Adrenal gland (tissue), 7 donors: ENCODE results near the genes KCNJ8 and BCAT1.

DNA sequence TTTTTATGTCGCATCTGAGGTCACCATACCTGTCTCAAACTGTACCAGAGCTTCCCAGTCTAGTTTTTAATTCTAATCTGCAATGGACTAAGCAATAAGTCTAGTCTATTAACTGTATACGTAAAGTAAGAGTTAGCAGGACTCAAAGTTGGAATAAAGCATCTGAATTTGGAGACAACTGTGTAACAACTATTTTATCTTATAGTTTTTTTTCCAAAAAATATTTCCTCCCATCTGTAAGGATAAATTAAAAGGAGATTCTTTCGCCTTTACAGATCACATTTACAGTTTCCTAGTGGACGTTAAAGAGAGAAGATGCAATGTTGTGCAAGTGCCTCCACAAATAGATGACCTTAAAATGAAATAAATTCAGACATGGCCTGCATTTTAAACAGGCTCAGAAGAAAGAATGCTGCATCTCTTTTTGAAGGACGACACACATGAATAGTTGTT is 1.6 kb downstream of the LDHB start:
- PRO-cap, 3 experiments, result peak in 2 of 3 experiments; most common plus-strand start position 385 of the sequence (in 2)
- RAMPAGE, long total RNA, 4 experiments, result no peak in any of the 4 experiments
- RRBS, result no CpG with 5 or more reads among the region's 5 CpGs

GRCh38 chr12:21677651-21678013 is 20.0 kb upstream of the LDHB start:
- PRO-cap, 3 experiments, result no peak in any of the 3 experiments
- RAMPAGE, long total RNA, 4 experiments, result no peak in any of the 4 experiments
- RRBS, result no CpG with 5 or more reads among the region's 4 CpGs

DNA sequence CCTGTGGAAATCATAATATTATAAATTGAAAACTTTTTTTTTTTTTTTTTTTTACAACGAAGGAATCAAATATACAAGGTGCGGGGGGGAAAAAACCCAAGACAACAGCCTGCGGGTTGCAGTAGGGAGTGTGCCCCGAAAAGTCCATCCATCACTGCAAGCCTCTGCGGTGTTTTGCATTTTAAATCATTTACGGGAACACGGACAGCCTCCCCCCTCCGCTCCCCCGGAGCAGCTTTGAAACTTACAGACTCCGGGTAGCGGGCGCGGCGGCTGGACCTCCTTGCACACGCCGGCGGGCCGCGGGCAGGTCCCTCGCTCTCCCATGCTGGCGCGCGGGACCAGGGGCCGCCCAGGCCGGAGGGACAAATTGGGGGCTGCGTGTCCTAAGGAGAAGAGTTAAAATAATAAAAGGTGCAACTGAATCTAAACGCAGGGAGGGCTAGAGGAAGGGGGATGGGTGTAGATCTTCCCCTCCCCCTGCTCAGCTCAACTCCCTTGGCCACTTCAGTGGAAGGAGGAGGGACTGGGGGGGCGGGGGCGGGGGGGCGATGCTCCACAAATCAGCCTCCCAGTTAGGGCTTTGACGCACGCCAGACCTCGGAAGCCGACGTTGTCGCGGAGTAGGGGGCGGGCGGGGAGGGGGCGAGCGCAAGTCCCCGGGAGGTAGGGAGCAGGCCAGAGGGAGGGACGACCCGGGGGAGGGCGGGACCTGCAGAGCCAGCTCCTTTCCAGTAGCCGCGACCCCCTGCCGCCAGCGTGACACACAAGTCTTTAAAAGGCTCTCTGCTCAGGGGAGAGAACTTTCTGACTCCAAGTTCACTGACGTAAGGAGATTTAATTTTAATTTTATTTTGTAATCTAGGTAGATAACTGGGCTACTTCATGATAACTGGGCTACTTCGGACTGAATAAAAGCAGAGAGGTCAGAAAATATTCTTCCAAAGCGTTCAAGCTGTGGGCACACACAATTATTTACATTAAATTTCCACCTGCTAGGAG is at the start of gene KCNJ8:
KCNJ8 (minus strand) TSS at position 409 of the 1,002 bp plus-strand sequence.
- PRO-cap, 3 experiments, result peak in 3 of 3 experiments; most common plus-strand start position 249 of the sequence (in 3); most common minus-strand start position 156 of the sequence (in 2)
- RAMPAGE, long total RNA, 4 experiments, result start-site peak on the plus strand in 2 of 4 experiments, centred at positions 721 to 733 of the sequence, 9 to 14 reads per replicate; start-site peak on the minus strand in 3 of 4 experiments, centred at positions 434 to 469 of the sequence, 62 to 283 reads per replicate
- RRBS, result 5% methylated on average over 18 of the region's 52 CpGs

GRCh38 chr12:21775354-21776021 is 982 bp upstream of the KCNJ8 start:
- PRO-cap, 3 experiments, result peak in 3 of 3 experiments; most common plus-strand start chr12:21775770 (in 1); most common minus-strand start chr12:21775600 (in 3)
- RAMPAGE, long total RNA, 4 experiments, result start-site peak on the minus strand in 1 of 4 experiments, at chr12:21775571-21775612 at its widest, 16 reads per replicate
- RRBS, result no CpG with 5 or more reads among the region's 12 CpGs

- PRO-cap, 3 experiments, result no peak in any of the 3 experiments
- RAMPAGE, long total RNA, 4 experiments, result no peak in any of the 4 experiments
- RRBS, result no CpG with 5 or more reads among the region's 3 CpGs
Observed at GRCh38 chr12:21776080-21776690, 1.7 kb upstream of the KCNJ8 start.

- PRO-cap, 3 experiments, result no peak in any of the 3 experiments
- RAMPAGE, long total RNA, 4 experiments, result no peak in any of the 4 experiments
- RRBS, result no CpG with 5 or more reads among the region's 2 CpGs
Observed at GRCh38 chr12:21814349-21814856, 39.9 kb upstream of the KCNJ8 start.

DNA sequence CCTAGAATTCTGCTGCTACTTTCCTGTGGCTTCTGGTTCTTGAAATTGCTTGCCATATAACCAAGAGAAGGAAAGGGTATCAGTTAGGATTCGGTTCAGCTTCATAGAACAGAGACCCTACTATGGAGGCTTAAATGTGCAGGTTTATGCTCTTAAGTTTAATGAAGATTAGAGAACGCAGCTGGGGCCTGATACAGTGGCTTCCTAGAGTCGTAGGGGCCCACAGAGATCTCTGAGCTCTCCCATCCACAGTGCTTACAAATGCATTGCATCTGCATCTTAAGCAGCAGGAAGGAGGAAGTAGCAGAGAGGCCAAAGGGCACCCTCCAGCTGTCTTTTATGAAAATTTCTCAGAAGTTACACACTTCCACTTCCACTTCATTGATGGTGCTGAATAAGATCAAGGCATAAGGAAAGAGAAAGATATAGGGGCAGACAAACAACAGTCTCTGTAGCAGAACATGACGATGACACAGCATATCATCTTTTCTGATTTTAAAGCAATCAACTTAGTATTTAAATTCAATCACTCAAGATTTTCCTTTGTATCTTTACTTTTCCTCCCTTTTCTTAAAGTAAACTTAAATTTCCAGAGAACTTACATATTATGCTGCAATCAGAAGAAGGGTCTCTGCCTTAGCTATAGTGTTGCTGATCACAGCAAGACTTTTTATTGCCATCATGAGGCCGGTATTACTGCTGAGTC is 51.6 kb upstream of the ABCC9 start:
- PRO-cap, 3 experiments, result no peak in any of the 3 experiments
- RAMPAGE, long total RNA, 4 experiments, result no peak in any of the 4 experiments
- RRBS, result no CpG with 5 or more reads among the region's 5 CpGs

GRCh38 chr12:22043700-22044318 is 2.2 kb upstream of the CMAS start:
- PRO-cap, 3 experiments, result no peak in any of the 3 experiments
- RAMPAGE, long total RNA, 4 experiments, result no peak in any of the 4 experiments
- RRBS, result no CpG with 5 or more reads among the region's 3 CpGs

DNA sequence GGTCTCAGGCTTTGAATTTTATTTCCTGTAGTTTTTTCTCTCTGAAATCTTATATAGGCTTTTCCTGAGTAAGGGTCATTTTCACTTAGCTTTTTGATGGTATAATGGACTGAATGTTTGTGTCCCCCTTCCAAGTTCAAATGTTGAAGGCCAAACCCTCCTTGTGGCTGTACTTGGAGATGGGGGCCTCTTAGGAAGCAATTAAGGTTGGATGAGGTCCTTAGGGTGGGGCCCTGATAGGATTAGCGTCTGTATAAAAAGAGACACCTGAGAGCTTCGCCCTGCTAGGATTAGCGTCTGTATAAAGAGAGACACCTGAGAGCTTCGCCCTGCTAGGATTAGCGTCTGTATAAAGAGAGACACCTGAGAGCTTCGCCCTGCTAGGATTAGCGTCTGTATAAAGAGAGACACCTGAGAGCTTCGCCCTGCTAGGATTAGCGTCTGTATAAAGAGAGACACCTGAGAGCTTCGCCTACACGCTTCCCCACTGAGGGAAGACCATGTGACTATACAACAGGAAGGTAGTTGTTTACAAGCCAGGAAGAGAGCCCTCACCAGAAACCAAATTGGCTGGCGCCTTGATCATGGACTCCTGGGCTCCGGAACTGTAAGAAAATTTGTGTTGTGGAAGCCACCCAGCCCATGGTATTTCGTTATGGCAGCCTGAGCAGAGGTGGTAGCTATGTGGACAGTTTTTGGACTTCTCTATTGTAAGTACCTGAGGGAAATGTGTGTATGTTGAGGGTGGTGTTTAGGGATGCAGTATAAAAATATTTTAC is 74.6 kb downstream of the ETNK1 start:
- PRO-cap, 3 experiments, result no peak in any of the 3 experiments
- RAMPAGE, long total RNA, 4 experiments, result no peak in any of the 4 experiments
- RRBS, result no CpG with 5 or more reads among the region's 14 CpGs

- PRO-cap, 3 experiments, result no peak in any of the 3 experiments
- RAMPAGE, long total RNA, 4 experiments, result no peak in any of the 4 experiments
- RRBS, result no CpG with 5 or more reads among the region's 7 CpGs
Observed at GRCh38 chr12:23617692-23618372, 331.6 kb downstream of the SOX5 start.

- PRO-cap, 3 experiments, result no peak in any of the 3 experiments
- RAMPAGE, long total RNA, 4 experiments, result no peak in any of the 4 experiments
- RRBS, result no CpG with 5 or more reads among the region's 15 CpGs
Observed at GRCh38 chr12:23950556-23951537, 1.4 kb upstream of the SOX5 start.

DNA sequence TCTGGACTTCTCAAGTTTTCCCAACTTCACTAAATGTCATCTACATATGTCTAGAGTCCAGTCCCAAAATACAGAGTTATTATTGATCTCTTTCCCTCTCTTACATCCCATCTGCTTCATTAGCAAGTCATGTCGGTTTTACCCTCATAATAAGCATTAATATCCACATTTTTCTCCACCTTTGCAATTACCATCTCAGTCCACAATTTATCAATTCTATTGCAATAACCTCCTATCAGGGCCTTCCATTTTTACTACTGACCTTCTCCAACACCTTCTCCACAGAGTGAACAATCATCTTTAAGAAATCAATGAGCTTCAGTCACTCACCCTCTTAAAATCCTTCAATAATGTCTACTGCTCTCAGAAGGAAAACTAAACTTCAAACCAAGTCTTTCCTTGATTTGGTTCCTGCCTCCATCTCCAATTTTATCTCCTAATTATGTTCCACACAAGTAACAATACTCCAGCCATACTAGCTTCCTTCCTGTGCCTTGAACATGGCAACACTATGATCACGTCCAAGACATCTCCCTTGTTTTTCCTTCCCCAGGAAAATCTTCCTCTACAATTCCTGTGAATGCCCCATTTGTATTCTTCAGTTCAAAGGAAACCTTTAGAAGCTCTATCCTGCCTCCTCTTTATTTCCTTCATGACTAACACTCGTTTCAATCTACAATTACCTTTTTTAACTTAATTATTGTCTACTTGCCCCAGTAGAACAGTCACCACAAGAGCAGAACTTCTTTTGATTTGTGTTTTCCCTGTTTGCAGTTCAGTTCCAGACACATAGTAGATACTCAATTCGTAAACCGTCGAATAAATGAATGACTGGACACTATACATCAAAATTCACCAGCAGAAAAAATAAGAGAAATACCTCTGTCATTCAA is 151.6 kb upstream of the SOX5 start:
- PRO-cap, 3 experiments, result no peak in any of the 3 experiments
- RAMPAGE, long total RNA, 4 experiments, result no peak in any of the 4 experiments
- RRBS, result no CpG with 5 or more reads among the region's 6 CpGs

DNA sequence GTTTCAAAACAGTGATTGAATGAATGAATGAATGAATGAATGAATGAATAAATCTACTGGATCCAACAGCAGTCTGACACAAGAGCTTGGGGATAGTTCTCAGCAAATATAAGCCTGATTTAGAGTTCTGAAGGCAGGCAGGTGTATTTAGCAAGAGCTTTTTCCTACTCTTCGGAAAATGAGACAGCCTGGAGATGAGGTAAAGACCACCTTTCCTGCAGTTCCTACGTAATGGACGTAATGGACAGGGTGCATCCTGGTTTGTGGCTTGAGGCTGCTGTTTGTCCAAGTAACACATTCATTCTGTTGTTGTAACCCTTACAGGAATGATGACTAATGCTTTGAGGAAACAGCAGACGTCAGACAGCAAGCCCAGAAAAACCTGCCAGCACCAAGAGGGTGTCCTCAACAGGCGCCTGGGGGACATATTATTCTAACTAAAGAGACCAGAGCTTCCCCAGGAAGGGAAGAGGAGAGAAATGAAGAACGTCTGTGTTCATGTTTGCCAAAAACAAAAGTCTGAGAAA is 277.4 kb upstream of the SOX5 start:
- PRO-cap, 3 experiments, result no peak in any of the 3 experiments
- RAMPAGE, long total RNA, 4 experiments, result no peak in any of the 4 experiments
- RRBS, result no CpG with 5 or more reads among the region's 6 CpGs

GRCh38 chr12:24948800-24949663 is at the start of gene BCAT1:
Gene BCAT1 (minus strand): TSS chr12:24949101.
- PRO-cap, 3 experiments, result peak in 3 of 3 experiments; most common plus-strand start chr12:24949139 (in 2); most common minus-strand start chr12:24949053 (in 2)
- RAMPAGE, long total RNA, 4 experiments, result start-site peak on the minus strand in 3 of 4 experiments, at chr12:24949018-24949130 at its widest, 158 to 531 reads per replicate
- RRBS, result 1% methylated on average over 8 of the region's 49 CpGs

DNA sequence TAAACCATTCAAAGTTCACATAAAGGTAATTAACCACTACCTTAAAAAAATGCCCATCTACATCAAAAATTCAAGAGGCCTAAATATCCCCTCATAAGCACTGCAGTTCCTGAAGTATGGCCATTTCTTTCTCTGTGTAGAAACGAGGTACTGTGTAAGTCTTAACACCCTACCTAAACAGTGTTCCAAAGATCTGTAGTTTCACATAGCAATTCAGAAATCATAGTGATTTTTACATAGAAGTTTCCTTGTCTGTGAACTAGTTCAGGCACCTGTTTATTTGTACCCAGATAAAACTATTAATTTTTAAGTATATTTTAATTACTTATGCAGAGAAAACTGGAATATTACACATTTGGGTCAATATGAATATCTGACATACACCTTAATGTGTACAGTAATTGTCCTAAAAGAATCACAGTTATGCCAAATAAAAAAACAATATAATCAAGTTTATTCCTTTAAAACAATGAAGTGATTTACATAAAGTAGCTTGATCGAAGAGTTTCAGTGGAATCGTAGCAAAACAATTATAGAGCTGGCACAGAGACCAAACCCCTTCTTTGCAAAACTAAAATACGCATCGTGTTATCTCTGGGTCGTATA is 11.6 kb downstream of the ETFRF1 start:
- PRO-cap, 3 experiments, result no peak in any of the 3 experiments
- RAMPAGE, long total RNA, 4 experiments, result no peak in any of the 4 experiments
- RRBS, result no CpG with 5 or more reads among the region's 6 CpGs

- PRO-cap, 3 experiments, result no peak in any of the 3 experiments
- RAMPAGE, long total RNA, 4 experiments, result no peak in any of the 4 experiments
- RRBS, result no CpG with 5 or more reads among the region's 8 CpGs
Observed at GRCh38 chr12:25382201-25383044, 131.7 kb upstream of the KRAS start.

DNA sequence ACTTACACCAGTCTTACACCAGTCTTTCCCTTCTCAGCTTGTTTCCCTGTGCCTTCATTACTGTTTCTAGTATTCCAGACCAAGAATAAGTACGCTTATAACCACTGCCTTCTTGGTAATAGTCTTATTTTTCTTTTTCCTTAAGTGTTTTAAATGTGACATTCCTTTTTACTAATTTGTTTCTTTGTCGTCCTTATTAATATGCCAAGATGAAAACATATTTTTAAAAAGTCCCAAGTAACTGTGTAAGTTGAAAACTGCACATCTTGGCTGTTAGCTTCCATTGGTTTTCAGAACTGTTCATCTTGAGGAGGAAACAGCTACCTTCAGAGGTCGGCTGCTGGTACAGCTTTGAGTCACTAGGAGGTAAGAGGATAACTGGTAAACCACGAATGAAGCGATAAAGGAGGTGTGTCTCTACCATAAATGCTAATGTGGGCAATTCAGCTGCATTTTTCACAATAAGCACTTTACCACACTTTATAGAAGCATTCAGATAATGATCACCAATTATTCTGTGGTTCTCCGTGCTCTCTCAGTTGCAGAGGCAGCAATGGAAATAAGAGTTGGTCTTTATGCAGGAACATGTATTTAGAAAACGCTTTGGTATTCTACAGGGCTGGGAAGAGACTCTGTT is 137.4 kb upstream of the KRAS start:
- PRO-cap, 3 experiments, result no peak in any of the 3 experiments
- RAMPAGE, long total RNA, 4 experiments, result no peak in any of the 4 experiments
- RRBS, result no CpG with 5 or more reads among the region's 7 CpGs

DNA sequence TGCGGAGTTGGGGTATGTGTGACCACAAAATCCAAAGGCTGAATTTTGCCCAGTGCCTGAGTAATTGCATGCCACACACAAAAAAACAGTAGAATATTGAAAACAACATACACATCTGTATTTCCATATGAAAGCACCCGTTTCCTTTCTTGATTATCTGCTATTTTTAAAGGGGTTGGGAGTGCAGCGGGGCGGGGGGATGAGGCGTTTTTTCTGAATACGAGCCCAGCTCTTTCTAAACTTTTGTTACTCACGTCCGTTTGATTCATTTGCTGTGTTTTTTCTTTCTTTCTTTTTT is 768 bp upstream of the RASSF8 start:
- PRO-cap, 3 experiments, result peak in 1 of 3 experiments; most common minus-strand start position 215 of the sequence (in 1)
- RAMPAGE, long total RNA, 4 experiments, result no peak in any of the 4 experiments
- RRBS, result no CpG with 5 or more reads among the region's 8 CpGs

DNA sequence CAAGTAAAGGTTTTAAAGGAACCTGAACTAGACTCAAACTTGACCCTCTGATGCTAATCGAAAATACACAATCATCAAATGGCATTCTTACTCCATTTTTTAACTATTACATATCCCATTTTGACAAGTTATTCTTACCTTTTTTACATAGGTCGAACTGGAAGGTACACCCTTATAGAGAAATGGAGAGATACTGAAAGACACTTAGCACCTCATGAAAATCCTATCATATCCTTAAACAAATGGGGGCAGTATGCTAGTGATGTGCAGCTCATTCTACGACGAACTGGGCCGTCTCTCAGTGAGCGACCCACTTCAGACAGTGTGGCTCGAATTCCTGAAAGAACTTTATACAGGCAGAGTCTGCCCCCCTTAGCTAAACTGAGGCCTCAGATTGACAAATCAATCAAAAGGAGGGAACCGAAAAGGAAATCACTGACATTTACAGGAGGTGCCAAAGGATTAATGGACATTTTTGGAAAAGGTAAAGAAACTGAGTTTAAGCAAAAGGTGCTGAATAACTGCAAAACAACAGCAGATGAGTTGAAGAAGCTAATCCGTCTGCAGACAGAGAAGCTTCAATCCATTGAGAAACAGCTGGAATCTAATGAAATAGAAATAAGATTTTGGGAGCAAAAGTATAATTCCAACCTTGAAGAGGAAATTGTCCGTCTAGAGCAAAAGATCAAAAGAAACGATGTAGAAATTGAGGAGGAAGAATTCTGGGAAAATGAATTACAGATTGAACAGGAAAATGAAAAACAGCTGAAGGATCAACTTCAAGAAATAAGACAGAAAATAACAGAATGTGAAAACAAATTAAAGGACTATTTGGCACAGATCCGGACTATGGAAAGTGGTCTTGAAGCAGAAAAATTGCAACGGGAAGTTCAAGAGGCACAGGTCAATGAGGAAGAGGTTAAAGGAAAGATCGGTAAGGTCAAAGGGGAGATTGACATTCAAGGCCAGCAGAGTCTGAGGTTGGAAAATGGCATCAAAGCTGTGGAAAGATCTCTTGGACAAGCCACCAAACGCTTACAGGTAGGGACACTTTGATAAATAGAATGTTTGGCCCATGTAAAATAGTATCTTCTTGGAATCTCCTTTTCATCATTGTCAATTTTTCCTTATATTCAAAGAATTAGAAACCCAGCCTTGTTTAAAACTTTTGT is 60.1 kb downstream of the BHLHE41 start:
- PRO-cap, 3 experiments, result no peak in any of the 3 experiments
- RAMPAGE, long total RNA, 4 experiments, result no peak in any of the 4 experiments
- RRBS, result no CpG with 5 or more reads among the region's 15 CpGs

GRCh38 chr12:26153222-26153788 is 28.5 kb upstream of the BHLHE41 start:
- PRO-cap, 3 experiments, result peak in 1 of 3 experiments; most common plus-strand start chr12:26153684 (in 1)
- RAMPAGE, long total RNA, 4 experiments, result no peak in any of the 4 experiments
- RRBS, result no CpG with 5 or more reads among the region's 5 CpGs